Osteoblast (primary cell): ENCODE results near the gene KRBOX5.

- CAGE, long polyA plus RNA, result no peak
- RRBS, result 1% methylated on average over 17 of the region's 62 CpGs
Measured at GRCh38 chr16:31712924-31714062, at the start of gene KRBOX5. Gene KRBOX5, plus strand, starts transcription at chr16:31713244.

- CAGE, long polyA plus RNA, result no peak
- RRBS, result no CpG with 5 or more reads among the region's 2 CpGs
Measured at GRCh38 chr16:33686895-33687440, 227.6 kb downstream of the TP53TG3F start.

GRCh38 chr16:34956056-34956404, 1496.6 kb downstream of the TP53TG3F start:
- CAGE, long polyA plus RNA, result no peak
- RRBS, result no CpG with 5 or more reads among the region's 20 CpGs

DNA sequence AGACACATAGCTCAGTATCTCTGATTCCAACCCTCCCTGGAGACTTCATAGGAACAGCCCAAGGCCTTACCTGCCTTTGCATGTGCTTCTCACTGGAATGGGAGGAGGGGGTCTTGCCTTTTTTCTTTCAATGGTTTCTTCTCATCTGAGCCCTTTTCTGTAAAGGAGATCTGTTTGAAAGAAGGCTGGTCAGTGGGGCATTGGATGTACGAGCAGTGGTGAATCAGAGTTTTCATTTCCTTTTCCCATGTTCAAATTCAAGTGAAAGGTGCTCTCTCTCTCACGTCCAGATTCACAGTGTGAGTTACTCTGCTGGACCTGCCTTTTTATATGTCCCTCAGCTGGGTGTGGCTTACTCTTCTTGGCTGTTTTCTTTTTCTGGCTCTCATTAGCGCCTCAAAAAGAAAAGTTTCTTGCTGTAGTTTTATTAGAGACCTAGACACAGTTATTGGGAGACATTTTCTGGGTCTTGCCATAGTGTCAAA, 1877.3 kb downstream of the TP53TG3F start:
- CAGE, long polyA plus RNA, result no peak
- RRBS, result no CpG with 5 or more reads among the region's 3 CpGs

DNA sequence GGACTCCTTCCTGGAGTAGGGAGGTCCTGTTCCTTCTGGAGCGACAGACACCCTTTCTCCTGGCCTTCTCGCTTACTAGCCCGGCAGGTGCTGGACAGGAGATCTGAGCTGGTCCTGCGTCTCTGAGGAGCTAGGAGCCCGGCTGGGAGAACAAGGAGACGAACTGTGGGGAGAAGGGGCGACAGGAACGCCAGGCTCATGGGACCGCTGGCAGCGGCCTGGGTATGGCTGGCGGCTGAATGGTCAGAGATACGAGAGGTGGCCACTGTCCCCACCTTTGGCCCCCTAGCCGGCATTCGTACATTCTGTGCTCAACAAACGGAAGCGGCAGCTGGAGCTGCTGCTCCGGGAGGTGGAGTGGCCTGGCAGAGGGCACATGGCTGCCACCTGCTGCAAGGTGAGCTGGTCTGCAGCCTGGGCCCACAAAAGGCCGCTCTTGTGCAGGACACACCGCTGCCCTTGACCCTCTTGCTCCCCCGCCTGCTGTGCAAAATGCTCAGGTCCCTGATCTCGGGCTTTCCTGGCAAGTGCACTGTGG, 2066.7 kb downstream of the TP53TG3F start:
- CAGE, long polyA plus RNA, result no peak
- RRBS, result 56% methylated on average over 8 of the region's 21 CpGs

GRCh38 chr16:46427034-46427430, 194.1 kb downstream of the SHCBP1 start:
- CAGE, long polyA plus RNA, result no peak
- RRBS, result no CpG with 5 or more reads among the region's 16 CpGs

DNA sequence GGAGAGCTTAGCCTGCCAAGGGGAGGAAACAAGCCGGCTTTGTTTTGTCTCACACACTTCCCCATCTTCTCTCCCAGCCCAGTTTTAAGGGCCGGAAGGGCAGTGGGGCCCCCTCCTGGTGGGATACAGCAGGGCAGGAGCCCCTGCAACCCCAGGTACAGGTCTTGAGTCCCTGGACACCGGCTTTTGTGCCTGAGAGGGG, 2.1 kb upstream of the SHCBP1 start:
- CAGE, long polyA plus RNA, result no peak
- RRBS, result no CpG with 5 or more reads among the region's 3 CpGs

- CAGE, long polyA plus RNA, result no peak
- RRBS, result 2% methylated on average over 6 of the region's 40 CpGs
Measured at GRCh38 chr16:46688154-46688976, 613 bp downstream of the VPS35 start.

GRCh38 chr16:46732112-46732597, 16.0 kb downstream of the MYLK3 start:
- CAGE, long polyA plus RNA, result no peak
- RRBS, result 66% methylated on average over 3 of the region's 15 CpGs

DNA sequence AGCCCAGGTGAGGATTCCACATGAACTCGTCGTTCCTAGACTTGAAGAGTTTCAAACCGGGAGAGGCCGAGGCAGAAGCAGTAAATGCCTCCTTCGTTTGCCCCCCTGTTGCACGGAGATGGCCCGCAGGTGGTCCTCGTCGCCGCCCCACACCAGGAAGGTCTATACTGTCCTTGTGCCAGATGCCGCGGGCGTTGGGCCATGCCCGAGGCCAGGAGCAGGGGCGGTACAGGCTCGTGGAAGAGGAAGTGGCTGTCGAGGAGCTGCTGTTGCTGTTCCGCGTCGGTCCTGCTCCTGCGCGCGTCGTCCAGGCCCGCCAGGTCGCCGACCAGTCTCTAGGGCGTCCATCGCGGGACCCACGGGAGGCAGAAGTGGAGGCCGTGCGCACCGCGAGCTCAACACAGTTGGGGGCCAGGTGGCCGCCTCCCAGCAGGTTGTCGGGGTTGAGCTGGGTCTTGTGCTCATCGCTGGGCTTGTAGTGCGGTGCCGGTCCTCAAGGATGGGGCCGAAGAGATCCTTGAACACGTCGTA, 12.9 kb upstream of the C16orf87 start:
- CAGE, long polyA plus RNA, result no peak
- RRBS, result no CpG with 5 or more reads among the region's 43 CpGs

DNA sequence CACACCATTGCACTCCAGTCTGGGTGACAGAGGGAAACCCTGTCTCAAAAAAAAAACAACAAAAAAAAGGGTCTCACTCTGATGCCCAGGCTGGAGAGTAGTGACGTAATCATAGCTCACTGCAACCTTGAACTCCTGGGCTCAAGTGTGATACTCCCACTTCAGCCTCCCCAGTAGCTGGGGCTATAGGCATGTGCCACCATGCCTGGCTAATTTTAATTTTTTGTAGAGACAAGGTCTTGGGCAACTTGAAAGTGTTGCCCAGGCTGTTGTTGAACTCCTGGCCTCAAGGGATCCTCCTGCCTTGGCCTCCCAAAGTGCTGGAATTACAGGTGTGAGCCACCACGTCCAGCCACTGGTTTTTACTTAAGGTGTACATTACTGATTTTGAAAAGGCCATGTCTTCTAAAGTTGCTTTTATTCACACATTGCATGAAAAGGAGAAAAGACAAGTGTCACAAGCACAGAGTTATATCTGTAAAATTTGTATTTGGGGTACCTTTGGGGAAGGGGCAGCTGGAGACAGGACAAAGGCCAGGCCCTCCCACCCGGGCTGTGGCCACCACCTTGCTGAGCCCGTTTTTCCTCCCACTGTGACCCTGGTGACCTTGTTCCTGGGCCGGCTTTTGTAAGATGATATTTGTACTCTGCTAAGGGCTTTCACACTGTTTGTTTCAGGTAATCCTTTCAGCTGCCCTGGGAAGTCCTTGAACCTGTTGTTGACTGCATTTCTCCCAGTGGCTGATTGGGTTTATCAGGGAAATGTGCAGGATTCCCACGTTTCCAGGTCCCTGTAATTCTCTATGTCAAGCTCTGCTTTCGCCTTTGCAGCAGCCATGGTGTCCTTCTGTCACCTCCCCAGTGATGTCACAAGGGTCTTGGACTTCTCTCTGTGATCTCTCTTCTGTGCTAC, 11.6 kb downstream of the GPT2 start:
- CAGE, long polyA plus RNA, result no peak
- RRBS, result 56% methylated on average over 3 of the region's 7 CpGs

DNA sequence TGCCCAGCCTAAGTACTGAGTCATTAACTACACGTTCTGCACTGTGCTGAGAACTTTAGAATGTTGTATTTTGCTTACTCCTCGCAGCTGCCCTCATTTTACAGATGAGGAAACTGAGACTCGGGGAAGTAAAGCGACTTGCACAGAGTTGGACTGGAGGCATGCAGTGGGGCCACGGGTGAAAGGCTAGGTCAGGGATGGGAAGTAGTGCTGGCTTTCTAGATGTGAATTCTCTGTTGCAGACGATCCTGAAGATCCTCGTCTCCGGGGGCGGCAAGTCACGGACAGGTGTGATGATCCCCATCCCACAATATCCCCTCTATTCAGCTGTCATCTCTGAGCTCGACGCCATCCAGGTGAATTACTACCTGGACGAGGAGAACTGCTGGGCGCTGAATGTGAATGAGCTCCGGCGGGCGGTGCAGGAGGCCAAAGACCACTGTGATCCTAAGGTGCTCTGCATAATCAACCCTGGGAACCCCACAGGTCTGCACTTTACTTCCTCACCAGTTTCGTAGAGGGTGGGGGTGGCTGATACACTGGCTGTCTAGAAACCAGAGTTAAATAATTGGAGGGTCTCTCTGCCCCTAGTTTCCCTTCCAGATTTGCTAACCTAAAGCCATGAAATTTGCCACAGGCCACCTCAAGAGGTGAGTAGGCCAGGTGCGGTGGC, 25.4 kb downstream of the GPT2 start:
- CAGE, long polyA plus RNA, result no peak
- RRBS, result no CpG with 5 or more reads among the region's 19 CpGs

- CAGE, long polyA plus RNA, result no peak
- RRBS, result no CpG with 5 or more reads among the region's 12 CpGs
Measured at GRCh38 chr16:46912065-46912956, 28.1 kb downstream of the GPT2 start.

- CAGE, long polyA plus RNA, result no peak
- RRBS, result no CpG with 5 or more reads among the region's 13 CpGs
Measured at GRCh38 chr16:46914747-46916077, 31.1 kb downstream of the GPT2 start.

DNA sequence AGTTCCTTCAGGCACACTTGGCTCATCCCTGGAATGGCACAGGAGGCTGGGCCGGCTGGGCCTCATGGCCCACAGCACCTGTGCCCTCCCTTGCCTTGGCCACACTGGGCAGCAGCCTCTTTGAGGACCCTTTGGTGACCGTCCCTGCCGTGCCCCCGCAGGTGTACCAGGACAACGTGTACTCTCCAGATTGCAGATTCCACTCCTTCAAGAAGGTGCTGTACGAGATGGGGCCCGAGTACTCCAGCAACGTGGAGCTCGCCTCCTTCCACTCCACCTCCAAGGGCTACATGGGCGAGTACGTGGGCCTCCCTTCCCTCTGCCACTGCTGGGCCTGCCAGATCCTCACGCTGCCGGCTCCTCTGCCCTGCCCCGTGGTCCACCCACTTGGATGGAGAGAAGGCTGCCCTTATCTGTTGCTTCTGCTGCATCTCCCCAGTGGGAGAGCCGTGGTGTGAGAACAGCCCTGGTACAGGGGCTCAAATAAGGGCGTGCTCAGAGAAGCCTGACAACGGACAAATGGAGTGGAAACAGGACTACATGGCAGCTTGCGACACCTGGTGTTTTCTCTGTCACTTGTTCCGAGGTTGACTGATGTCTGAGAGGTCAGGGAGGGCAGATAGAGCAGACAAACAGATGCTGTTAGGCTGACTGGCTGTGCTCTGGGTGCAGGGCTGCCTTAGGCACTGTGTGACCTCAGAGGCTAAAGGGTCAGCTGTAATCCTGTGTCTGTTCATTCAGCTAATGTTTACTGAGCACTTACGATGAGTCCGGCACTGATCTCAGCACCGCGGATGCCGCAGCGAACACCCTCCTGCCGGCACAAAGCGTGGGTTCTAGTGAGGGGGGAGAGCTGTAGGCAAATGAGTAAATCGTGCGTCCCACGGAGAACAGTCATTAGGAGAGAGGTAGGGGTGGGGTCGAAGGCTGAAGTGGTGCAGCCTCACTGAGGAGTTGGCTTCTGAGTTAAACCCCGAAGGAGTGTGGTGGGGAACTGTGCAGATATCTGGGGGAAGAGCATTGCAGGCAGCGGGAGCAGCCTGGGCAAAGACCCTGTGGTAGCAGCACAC, 34.6 kb downstream of the GPT2 start:
- CAGE, long polyA plus RNA, result no peak
- RRBS, result 66% methylated on average over 6 of the region's 33 CpGs

DNA sequence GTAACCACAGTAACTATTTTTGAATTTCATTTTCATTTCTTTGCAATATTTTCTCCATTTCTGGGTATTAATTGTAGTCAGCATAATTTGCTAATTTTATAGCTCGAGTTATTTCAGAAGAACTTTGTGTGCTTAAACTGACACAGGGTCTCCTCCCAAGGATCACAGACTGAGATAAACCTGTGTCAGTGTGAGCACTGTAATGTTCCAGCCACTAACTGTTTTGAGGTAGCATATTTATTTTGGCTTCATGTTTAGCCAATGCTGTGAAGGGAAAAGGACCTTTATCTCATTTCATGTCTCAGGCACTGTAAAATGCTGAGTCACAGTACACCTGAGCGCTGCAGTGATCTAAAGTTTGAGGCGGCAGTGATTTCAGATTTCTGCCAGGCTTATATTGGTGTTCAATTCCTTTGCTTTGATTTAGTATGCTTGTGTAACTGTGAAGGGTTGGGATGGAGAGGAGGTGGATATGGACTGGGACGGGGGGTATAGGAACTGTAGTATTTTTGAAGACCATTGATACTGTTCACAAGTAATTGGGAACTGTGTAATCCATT, 3.1 kb upstream of the DNAJA2 start:
- CAGE, long polyA plus RNA, result no peak
- RRBS, result no CpG with 5 or more reads among the region's 4 CpGs

DNA sequence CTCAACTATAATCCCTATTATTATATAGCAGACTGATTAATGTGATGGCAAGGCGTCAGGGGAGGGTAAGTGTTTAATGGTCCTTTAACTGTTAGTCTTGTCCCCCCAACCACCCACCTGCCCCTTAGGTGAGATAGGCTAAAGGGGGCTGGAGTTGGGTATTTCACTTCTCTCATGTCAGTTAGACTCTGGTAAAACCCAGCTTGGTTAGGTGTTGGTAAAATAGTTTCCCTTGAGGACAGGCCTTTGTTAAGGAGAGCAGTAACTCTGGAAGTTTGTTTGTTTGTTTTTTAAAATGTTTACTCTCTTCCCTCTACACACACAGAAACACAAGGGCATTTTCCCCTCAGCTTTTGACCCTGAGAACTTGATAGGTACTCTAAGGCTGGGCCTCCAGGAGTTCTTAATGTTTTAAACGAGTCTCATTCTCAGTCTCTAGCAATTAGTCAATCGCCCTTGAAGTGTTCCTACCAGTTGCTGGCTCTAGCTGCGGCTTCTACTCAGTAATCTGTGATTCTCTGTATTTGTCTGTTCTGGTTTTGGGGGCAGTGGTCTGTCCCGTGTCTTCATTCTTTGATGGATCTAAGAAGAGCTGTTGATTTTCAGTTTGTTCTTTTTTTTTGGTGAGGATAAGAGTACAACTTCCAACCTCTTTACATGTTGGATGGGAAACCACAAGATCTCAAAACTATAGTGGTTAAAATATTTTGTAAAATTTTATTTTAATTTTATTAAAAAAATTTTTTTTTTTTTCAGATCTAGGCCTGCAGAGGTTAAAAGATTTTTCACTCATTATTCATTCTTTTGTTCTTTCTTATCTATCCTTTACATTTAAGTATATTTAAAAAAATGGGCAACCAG, 49.0 kb upstream of the NETO2 start:
- CAGE, long polyA plus RNA, result no peak
- RRBS, result no CpG with 5 or more reads among the region's 5 CpGs

GRCh38 chr16:47291185-47292002, 147.6 kb upstream of the NETO2 start:
- CAGE, long polyA plus RNA, result no peak
- RRBS, result no CpG with 5 or more reads among the region's 6 CpGs

DNA sequence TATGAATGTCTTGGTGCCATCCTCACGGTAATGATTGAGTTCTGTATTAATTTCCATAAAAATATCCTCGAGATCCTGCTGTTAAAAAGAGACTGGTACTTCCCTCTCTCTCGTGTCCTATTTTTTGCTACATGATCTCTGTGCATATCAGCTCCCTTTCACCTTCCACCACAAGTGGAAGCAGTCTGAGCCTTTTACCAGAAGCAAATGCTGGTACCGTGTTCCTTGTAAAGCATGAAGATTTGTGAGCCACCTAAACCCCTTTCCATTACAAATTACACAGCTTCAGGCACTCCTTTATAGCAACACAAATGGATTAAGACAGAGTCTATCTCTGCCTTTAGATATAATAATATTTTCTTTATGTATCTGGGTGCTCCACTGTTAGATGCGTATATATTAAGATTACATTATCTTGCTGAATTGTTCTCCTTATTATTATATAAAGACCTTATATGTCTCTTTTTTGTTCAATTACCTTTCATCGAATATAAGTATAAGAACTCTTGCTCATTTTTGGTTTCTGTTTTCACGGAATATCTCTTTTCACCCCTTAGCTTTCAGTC, 40.2 kb downstream of the ITFG1 start:
- CAGE, long polyA plus RNA, result no peak
- RRBS, result no CpG with 5 or more reads among the region's 7 CpGs

GRCh38 chr16:47636628-47637770, 175.9 kb downstream of the PHKB start:
- CAGE, long polyA plus RNA, result no peak
- RRBS, result 83% methylated on average over 2 of the region's 15 CpGs